Skeletal muscle satellite cell (primary cell): ENCODE measurements around a stretch of chr22.

- CAGE, long polyA plus RNA = no peak
These were observed 2.9 kb downstream of the PARVB start for GRCh38 chr22:44026538-44027772.

- CAGE, long polyA plus RNA = no peak
These were observed 9.6 kb downstream of the PARVB start for GRCh38 chr22:44033699-44034052.

GRCh38 chr22:44180992-44182030 is 586 bp downstream of the PARVG start:
- CAGE, long polyA plus RNA = no peak

DNA sequence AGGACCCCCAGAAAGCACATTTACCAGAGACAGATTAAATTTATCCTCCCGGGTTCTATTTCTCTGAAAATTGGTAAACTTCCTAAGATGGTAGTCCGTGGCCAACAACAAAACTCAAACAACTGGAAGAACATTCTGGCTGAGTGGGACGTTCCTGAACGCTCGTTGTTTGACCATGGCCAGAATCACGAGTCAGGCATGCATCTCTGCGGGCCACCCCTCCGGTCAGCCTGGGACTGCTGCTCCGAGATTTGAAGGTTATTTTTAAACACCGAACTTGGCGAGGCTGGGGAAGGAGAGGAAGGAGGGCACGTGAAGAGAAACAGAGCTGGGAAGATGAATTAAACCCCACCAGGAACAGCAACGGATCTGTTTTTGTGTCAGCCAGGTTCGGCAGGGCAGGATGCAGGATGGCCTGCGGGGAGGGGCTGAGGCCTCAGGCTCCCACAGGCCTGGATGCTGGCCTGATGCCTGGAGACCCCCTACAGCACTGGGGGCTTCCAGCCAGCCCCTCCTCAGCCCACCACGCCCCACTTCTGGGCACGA is 5.2 kb downstream of the SHISAL1 start:
- CAGE, long polyA plus RNA = no peak

- CAGE, long polyA plus RNA = no peak
These were observed 3.7 kb downstream of the SHISAL1 start for GRCh38 chr22:44308920-44309679.

DNA sequence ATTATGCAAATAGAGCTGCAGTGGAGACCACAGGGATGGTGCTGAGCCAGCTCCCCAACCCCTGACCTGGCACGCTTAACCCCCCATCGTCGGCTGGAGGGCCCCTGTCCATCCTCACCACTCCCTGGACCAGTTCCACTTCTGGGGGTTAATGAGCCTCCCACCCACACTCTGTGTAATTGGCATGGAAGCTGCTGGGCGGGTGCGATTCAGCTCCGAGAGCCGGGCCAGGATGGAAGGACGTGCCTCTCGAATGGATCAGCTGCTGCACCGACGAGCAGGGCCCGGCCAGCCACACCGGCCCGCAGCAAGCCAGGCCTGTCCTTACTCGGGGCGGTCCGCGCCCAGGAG is 4.2 kb upstream of the SHISAL1 start:
- CAGE, long polyA plus RNA = no peak

DNA sequence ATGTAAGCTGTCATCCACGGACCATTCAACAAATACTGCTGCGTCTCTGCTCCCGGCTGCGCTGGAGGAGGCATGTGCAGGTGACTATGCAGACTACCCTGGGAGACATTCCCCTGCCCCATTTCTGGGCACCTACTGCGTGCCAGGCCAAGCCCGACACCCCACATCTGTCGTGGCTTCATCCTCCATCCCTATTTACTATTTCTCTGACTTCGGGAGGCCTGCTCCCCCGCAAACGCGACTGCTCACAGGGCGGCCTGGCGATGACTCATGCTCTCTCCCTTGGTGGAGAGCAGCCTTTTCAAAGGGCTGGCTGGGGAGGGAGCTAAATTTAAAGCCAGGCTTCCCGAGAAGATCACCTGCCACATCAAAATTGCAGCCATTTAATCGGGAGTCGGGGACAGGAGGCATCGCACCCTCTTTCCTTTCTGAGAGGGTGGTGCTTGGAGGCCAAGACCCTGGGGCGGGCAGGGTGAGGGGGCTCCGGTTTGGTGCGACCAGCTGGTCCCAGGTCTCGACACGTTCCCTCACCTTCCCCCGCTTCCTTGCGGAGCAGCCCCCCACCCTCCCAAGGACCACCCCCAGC is 24.9 kb upstream of the SHISAL1 start:
- CAGE, long polyA plus RNA = no peak

GRCh38 chr22:44493099-44493742 is 4.8 kb downstream of the RTL6 start:
- CAGE, long polyA plus RNA = no peak

- CAGE, long polyA plus RNA = no peak
These were observed 26.1 kb upstream of the RTL6 start for GRCh38 chr22:44524167-44524422.

GRCh38 chr22:44684410-44685273 is 17.4 kb upstream of the PRR5 start:
- CAGE, long polyA plus RNA = no peak

- CAGE, long polyA plus RNA = no peak
These were observed 222 bp upstream of the PRR5 start for GRCh38 chr22:44701820-44702143.

GRCh38 chr22:44736254-44736616 is 16.1 kb upstream of the ARHGAP8 start:
- CAGE, long polyA plus RNA = no peak

DNA sequence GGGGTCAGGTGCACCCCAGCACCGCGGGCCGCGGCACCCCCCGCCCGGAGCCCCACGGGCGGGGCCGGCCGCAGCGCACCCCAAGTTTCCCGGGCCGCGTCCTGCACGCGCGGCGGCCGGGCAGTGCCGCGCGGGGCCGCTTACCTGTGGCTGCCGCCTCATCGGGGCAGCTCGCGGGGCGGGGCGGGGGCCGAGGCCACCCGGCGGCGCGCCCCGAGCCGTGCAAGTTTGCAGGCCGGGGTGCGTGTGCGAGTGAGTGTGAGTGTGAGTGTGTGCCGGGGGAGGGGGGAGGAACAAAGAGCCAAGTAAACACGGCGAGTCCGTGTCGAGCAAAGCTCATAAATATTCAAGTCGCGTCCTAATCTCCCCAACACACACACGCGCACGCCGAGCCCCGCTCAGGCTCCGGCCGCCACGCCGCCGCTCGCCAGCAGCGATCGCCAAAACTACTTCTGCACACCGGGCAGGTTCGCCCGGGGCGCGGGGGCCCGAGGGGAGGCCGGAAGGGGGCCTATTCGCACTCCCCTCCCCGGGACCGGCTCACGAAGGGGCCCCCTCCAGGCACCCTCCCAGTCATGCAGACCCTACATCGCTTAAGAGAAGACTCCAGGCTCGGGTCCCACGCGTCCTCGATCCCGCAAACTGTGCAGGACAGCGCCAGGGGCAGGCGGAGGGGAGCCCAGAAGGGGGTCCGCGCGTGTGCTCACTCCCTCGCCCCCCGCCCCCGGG is 991 bp downstream of the PHF21B start:
- CAGE, long polyA plus RNA = no peak

- CAGE, long polyA plus RNA = no peak
These were observed 15.1 kb upstream of the NUP50 start for GRCh38 chr22:45148460-45149185.

- CAGE, long polyA plus RNA = no peak
These were observed 8.5 kb upstream of the KIAA0930 start for GRCh38 chr22:45249237-45249646.

DNA sequence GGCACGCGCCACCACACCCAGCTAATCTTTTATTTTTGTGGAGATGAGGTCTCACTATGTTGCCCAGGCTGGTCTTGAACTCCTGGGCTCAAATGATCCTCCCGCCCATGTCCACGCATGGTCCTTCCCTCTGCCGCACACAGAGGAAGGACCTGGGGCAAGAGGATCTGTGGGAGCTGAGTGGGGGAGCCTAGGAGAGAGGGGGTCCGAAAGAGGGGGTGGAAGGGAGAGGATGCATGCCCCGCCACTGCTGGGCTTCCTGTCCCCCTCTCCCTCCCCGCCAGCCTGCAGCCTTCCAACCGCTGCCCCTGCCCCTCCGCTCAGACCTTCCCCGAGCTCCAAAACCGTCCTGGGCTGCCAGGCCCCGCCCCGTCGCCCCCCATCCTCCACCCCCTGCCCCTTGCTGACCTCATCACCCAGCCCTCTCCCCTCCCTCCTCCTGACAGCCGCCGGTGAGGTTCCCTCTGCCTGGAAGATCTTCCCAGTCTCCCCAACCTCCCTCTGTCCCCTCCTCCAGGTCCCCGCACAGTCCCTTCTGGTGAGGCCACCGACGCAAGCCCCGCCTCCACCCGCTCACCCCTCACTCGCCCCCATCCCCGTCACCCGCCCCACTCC is 16.7 kb upstream of the UPK3A start:
- CAGE, long polyA plus RNA = no peak

DNA sequence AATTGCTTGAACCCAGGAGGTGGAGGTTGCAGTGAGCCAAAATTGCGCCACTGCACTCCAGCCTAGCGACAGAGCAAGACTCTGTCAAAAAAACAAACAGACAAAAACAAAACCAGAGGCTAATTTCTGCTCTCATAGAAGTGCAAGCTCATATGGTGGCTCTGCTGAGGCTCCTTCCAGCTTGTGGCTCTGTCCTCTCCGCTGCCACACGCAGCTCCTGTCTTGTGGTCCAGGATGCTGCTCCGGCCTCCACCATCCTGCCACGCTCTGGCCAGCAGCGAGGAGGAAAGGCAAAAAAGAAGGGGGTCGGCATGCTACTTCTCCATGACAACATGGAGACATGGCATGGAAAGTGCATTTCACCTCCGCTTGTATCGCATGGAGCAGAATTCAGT is 19.7 kb downstream of the RIBC2 start:
- CAGE, long polyA plus RNA = no peak

DNA sequence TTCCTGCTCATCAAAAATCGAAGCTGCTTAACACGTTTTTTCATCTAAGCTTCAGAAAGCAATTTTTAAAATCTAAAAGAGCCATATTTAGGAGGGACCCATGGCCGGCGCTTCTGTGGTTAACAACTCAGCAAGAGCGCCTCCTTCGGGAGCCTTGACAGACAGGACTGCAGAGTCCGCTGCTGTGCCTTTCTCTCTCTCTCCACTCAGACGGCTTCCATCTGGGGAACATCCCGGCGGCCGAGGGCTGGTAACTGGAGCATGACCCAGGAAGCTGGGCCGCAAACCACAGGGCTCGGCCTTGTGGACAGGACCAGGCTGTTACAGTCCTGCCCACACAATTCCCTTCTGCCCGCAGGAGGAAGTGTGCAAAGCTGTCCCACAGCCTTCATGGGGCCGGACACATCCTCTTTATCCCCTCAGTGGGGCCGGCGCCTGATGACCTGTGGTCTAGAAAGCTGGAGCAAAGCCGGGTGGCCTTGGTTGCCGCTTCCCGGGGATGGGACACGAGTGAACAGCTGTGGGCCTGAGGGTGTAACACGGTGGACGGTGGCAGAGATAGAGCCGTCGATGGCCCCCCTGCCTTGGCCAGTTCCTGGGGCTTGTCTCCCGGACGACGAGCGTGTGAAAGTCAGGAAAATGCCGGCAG is 49.9 kb downstream of the FBLN1 start:
- CAGE, long polyA plus RNA = no peak

- CAGE, long polyA plus RNA = no peak
These were observed 71.1 kb upstream of the ATXN10 start for GRCh38 chr22:45600103-45601271.

- CAGE, long polyA plus RNA = no peak
These were observed 67.3 kb upstream of the ATXN10 start for GRCh38 chr22:45604270-45604892.